Placental pericyte (primary cell): ENCODE results near the genes MAN1A1, SERINC1, TRDN and RNF217.

DNA sequence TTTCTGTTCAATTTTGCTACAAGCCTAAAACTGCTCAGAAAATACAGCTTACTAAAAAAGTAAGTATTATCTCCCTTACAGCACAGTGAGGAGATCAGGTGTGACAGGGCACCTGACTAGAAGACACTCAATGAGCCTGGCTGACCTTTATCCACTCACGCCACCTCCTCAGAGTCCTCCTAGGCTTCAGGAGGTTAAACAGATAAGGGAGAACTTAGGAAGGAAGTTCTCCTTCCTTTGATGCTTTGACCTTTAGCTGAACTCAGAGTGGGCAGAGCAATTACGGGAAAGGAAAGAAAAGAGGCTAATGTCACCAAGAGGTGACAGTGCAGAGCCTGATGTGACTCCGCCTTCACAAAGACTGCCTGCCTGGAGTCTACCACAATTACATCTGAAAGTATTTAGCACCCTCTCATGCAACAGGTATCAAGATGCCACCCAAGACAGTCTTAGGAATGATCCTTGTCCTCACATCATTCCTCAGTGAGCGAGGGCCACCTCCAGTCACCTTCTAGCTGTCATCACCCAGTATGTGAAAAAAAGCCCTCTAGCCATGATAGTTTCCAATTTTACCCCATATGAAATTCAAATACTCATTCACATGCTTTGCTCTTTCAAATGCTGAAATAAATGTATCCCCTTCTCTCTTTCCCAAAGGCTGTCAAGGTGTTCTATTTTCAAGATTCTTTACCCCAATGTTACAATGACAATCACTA is 36.6 kb downstream of the MAN1A1 start:
- CAGE, long polyA plus RNA: no peak

- CAGE, long polyA plus RNA: no peak
These were observed at the start of gene MAN1A1 for GRCh38 chr6:119349205-119350051. TSS of gene MAN1A1 (minus strand) at chr6:119349761.

DNA sequence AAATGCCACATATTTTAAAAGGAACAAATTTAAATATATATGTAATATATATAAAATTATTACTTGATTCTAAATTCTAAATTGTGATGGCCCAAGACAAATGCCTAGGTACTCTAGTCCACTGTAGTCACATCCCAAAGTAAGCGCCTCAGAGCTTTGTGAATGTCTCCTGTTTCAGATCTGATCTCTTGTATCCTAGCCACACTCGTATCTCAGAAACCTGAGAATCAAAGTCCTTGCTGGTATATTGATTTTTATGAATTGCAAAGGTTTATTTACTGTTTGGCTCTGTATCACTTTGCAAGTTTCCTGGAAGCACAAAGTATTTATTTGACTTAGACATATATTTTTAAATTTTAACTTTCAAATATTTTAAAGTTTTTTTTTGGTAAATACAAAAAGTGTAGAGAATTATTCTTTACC is 148.8 kb upstream of the MAN1A1 start:
- CAGE, long polyA plus RNA: no peak

DNA sequence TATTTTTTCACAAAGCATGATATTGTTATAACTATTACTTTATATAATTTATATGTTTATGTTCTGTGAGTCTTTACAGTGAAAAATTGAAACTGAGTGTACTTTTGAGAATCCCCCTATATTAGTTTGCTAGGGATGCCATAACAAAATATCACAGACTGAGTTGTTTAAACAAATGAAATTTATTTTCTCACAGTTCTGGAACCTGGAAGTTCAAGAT is 635.4 kb upstream of the MAN1A1 start:
- CAGE, long polyA plus RNA: no peak

- CAGE, long polyA plus RNA: no peak
These were observed 402.9 kb downstream of the TBC1D32 start for GRCh38 chr6:120931395-120931777.

GRCh38 chr6:121436027-121436925 is 830 bp downstream of the GJA1 start:
- CAGE, long polyA plus RNA: no peak

DNA sequence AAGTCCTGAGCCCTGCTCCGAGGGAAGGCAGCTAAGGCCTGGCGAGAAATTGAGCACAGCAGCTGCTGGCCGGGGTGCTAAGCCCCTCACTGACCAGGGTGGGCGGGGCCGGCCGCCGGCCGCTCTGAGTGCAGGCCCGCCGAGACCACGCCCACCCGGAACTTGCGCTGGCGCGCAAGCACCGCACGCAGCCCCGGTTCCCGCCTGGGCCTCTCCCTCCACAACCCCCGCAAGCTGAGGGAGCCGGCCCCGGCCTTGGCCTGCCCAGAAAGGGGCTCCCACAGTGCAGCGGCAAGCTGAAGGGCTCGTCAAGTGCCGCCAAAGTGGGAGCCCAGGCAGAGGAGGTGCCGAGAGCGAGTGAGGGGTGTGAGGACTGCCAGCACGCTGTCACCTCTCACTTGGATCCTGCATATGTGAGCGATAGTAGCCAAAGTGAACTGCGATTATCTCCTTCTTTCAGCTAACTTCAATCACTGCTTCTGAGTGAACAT is 251.2 kb downstream of the GJA1 start:
- CAGE, long polyA plus RNA: no peak

GRCh38 chr6:121851023-121851455 is 415.6 kb downstream of the GJA1 start:
- CAGE, long polyA plus RNA: no peak

DNA sequence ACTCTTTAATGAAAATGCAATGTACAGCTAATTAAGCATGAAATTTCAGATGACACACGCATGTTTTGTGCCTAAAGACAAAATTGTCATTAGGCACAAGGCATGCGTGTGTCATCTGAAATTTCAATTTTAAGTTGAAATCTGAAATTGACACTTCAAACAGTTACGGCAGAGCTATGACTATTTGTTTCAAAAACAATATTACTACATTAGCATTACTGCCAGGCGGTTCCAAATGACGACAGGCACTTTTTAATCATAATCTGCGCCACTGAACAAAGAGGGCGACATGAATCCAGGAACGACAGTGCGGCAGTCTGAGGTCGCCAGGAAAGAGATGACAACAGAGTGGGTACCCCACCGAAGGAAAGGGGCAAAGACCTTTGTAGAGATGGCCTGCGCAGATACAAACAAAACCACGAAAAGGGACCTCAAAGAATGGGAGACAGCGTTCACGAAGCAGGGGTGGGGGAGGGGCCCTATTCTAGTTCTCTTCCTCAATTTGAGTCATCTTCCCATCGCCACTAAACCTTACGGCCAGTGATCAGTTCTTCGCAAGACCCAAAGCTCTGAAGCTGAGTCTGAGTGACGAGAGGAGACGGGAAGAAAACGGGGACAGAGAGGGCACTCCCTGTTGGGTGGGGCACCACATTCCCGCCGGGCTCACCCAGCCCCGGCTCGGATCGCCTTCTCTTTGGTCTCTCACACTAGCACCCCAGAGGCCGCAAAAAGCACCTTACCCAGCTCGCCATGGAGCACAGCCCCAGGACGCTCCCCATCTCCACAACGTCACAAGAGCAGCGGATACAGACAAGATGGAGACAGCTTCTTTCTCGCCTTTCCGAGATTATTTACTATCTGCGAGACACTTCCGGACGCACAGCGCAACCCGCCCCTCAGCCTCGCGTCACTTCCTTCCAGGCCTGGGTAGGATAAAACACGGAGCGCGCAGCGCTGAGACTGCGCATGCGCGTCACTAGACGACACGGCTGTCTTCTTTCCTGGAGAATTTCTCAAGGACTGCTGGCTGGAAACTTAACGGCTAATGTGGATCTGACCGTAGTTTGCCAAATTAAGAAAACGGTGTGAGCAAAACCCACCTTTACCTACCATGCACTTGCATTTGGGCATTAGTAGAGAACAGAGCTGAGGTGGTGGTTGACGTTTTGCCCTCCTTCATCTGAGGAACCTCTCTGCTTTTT is at the start of gene SERINC1:
Gene SERINC1, minus strand, starts transcription at position 849 of the 1,202 bp plus-strand sequence.
- CAGE, long polyA plus RNA: no peak

DNA sequence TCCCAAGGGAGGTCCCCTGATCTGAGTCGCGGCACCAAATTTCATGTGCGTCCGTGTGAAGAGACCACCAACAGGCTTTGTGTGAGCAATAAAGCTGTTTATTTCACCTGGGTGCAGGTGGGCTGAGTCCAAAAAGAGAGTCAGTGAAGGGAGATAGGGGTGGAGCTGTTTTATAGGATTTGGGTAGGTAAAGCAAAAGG is 49.3 kb downstream of the TRDN start:
- CAGE, long polyA plus RNA: no peak

DNA sequence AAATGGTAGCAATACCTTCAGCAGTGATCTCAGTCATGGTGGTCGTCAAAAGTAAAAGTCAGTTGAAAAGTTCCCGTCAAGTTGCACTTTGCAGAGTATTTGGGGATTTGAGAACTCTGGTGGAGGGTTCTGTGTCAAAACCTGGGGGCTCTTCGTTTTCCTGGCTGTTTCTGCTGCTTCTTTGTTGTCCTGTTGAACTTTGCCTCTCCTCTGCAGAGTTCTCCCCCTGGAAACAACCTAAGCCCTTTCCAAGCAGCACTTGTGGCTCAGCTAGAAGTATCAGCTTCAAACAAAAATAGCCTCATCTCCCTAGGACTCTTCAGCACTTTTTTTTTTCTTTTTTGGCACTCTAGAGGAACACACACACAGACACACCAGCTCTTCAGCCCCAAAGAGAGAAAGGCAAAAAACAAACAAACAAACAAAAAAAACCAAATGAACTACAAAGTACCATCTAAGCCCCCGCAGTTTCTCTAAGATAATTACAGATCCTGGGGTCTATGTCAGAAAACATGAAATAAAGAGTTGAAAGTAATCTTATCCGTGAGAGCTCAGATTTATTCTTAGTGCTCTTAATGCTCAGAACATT is at the start of gene TRDN:
Gene TRDN, minus strand, starts transcription at position 212 of the 589 bp plus-strand sequence.
- CAGE, long polyA plus RNA: no peak

DNA sequence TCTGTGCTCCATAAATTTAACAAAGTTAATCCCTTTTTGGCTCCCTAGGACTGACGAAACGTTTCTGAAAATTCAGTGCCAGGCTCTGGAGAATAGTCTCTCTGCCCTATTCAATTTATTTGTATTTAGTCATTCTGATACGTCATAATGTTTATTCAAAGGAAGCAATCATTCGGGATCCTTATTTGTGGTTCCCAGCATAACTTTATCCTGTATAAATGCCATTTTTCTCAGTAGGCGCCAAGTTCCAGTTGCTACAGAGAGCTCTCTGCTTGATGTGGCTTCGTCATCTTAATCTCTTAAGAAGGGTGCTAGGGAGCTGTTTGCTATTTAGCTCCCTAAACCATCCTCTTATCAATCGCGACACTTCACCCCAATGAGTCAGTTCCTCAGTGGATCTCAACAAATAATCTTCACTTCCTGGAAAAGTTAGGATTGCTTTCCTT is 1.4 kb upstream of the NKAIN2 start:
- CAGE, long polyA plus RNA: no peak

DNA sequence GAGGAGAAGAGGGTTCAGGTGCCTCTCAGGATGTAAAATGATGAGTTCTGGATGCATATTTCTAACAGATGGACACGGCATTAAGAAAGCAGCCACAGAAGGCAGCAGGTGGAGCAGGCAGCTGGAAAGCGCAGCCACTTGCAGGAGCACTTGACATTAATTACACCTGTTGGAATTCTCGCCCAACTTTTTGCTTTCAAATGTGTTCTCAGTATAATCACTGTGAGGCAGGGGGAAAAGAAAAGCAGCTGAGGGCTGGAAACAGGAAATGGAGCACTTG is 164.2 kb downstream of the NKAIN2 start:
- CAGE, long polyA plus RNA: no peak

GRCh38 chr6:124712773-124713117 is 249.5 kb upstream of the RNF217 start:
- CAGE, long polyA plus RNA: no peak

DNA sequence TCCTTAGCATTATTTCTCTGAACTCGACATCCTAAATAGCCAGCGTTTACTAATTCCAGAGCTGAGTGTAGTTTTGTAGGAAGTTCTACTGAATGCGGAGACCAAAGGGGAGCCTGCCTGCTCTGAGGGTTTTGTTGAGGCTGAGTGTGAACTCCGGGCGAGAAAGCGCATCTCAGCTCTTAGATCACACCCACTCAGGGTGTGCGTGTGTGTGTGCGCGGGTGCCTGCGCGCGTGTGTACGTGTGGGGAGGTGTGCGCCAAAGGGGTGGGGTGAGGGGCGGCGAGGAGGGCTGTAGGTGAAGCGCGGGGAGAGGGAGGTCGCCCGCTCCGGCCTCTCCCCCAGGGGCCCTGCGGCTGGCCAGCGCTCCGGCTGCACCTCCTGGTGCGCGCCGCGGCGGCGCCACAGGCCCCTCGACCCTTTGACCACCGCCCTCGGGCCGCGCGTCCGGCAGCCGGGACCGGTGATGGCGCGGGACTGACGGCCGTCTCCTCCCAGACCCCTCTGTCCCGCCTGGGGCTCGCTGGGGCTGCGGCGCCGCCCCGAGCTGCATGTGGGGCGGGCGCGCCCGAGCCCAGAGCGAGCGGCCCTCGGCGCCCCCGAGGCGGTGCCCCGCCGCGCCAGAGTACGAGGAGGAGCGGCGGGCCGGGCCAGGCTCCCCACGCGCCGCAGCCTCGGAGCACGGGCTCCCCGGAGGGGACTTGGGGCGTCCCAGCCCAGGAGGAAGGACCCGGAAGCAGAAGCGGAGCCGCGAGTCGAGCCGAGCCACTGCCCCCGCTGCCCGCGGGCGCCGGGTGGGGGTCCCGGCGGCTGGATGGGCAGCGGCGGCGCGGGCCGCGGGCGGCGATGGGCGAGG is at the start of gene RNF217:
Gene RNF217, plus strand, starts transcription at position 738 of the 855 bp plus-strand sequence.
- CAGE, long polyA plus RNA: no peak

GRCh38 chr6:125082629-125083413 is 70.8 kb upstream of the TPD52L1 start:
- CAGE, long polyA plus RNA: no peak

DNA sequence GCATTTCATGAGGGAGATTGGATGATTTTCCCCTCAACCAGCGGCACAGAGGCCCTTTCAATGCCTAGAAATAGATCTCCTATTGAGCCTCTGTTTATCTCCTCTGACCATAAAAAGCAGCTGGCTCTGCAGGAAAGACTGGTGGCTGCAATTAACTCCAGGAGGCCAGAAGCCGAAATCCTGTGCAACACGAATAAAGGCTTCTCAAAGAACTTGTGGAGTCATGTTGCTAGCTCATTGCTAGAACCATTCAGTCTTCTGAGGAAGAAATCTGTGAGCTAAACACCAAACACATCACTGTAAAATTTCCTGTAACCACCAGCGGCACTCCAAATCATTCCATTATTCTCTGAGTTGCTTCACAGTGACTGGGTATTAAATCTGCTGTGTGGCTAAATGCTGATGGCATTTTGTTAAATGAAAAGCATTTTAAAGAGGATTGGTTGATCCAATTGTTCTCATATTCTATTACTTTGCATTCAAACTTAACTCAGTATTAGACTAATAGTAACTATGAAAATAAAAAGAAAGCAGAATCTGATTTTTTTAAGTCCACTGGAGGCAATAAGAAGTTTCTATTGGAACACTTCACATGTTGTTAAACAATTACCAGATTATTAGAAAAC is 49.0 kb upstream of the TPD52L1 start:
- CAGE, long polyA plus RNA: no peak

GRCh38 chr6:125251684-125252239 is 50.0 kb downstream of the HDDC2 start:
- CAGE, long polyA plus RNA: no peak

- CAGE, long polyA plus RNA: no peak
These were observed 843 bp downstream of the HDDC2 start for GRCh38 chr6:125300790-125301458.

DNA sequence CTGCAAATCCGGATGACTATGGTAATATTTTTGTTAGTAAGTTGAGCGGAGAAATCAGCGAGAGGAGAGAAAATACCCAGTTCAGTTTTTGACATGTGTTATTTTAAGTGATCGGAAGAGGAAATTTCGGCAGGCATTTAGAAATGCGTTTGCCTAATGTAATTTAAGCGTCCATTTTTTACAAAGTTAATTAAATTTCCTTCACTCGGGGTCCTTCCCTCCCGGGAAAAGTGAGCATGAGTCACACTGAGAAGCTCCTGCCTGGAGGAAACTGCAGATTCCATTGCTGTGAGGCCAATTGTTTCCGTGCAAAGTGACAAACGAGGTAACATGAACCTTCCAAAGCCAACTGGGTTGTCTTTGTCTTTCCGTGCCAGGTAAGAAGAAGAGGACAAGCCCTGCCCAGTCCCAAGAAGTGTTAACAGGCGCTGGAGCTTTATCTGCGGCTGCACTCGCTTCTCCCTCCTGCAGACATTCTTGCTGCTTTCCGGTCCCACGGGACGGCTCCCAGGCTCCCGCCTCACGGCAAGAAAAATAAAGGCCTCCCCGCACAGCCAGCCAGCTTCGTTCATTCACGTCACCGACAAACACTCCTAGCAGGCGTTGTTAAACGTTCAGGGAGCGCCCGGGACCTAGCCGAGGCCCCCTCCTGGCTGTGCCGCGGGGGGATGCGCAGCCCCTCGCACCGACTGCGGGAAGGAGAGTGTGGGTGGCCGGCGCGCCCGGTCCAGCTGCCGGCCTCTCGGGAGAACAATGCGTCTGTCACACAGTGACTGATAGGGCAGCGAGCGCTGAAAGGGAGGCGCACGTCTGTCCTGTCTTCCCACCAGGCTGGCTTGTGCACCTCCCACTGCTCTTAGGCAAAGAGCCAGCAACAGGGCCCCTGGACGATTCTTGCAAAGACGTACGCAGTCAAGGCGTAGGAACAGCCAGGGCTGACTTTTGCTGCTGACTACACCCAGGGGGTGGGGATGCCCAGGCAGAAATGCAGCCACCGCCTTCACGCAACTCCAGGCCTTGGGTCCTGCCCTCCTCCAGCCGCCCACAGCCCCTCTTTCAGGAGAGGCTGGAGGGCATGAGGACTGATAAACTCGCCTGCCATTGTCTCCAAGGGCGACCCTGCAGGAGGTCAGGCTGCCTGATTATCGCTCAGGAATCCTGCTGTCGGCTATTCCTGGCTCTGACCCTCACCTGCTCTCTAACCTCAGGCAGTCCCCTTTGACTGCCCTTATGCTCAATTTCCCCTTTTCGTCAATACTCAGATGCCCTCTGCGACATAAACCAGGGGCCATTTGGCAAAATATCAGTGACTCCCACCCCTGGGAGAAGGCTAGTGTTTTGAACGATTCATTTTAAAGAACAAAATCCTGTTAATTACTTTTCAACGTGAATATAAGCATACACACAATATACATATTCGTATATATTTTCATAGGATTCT is 61.7 kb upstream of the HDDC2 start:
- CAGE, long polyA plus RNA: no peak